GM23338 (cell line): ENCODE measurements around a stretch of chr5.

- PRO-cap: bidirectional peak, plus-strand start at chr5:173918619, minus-strand start at chr5:173918483
- RAMPAGE, long total RNA: no peak
Observed at GRCh38 chr5:173918341-173919155, 30.4 kb downstream of the CPEB4 start.

DNA sequence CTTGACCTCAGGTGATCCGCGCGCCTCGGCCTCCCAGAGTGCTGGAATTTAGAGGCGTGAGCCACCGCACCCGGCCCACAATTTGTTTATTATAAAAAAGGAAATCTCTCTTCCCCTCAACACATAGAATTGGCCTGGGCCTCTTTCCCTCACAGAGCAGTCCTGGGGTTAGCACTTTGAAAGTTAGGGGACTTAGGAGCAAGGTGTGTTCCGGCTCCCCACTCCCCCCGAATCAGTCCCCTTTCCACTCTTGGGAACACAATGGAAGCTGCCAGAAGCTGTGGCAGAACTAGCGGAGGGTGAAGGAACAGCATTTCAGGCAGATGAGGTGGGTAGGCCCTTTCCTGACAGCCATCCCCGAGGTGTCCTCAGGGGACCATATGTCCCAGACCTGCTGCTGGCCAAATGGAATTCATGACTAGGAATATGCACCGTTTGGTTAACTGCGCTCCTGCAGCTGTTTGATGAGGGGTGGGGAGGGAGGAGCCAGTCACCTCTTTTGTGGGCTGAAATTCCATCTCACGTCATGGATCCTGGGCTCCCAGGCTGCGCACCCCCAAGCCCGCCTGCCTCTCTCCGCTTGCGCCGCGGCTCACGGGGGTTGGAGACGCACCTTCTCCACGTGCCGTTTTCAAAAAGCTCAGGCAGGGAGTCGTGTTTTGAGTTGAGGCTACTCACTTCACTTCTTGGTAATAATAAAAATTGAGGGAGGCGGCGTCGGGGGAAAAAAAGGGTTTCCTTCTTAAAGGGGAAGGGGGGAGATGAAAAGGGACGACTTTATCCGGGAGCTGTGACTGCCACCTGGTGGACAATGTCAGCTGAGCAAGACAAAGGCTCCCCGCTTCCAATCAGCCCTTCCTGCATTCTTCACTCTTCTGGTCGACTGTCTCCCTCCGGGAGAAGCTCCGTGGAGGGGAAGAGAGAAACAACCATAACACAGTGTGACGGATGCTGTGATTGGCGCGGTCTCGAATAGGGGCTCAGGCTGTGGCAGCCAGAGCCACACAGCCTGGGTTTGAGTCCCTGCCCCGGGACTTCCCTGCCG lies 16.1 kb upstream of the C5orf47 start:
- PRO-cap: bidirectional peak, plus-strand start at position 517 of the sequence, minus-strand start at position 416 of the sequence
- RAMPAGE, long total RNA: no peak

GRCh38 chr5:174504446-174504899 lies 219.9 kb upstream of the MSX2 start:
- PRO-cap: no peak
- RAMPAGE, long total RNA: no peak

DNA sequence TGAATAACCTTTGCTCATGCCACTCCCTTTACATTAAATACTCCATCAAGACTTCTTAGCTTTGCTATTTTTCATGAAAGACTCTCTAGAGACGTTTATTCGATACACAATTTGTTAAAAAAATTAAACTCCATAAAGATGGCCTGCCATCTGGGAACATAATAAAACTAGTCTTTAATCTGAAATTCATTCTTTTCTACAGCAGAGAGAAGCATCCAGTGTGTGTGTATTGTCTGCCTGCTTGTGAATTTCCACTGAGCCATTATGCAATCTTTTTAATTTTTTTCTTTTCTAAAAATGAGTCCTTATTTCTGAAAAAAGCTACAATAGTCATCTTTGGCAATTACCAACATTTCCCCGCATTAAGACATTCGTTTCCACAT lies 263.0 kb downstream of the MSX2 start:
- PRO-cap: no peak
- RAMPAGE, long total RNA: no peak

GRCh38 chr5:175114712-175115362 lies 329.1 kb downstream of the DRD1 start:
- PRO-cap: no peak
- RAMPAGE, long total RNA: no peak

DNA sequence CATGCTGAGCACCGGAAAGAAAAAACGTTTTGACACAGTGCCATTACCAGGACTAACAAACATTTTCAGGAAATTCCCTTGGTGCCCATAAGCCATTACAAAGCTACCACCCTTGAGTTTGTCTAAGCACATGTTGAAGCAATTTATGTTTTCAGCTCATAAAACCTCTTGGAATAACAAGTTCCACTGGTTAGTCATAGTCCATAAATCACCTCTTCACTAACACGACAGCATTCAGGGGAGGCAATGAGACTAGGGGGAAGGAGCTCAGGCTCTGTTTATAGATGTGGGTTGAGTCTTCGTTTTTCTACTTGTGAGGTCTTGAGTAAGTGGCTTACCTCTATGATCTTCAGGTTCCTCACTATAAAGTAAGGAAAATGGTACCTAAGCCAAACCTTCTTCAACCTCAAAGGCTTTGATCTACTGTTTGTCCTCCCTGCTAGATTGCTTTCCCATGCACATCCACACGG lies 65.5 kb downstream of the DRD1 start:
- PRO-cap: no peak
- RAMPAGE, long total RNA: no peak

DNA sequence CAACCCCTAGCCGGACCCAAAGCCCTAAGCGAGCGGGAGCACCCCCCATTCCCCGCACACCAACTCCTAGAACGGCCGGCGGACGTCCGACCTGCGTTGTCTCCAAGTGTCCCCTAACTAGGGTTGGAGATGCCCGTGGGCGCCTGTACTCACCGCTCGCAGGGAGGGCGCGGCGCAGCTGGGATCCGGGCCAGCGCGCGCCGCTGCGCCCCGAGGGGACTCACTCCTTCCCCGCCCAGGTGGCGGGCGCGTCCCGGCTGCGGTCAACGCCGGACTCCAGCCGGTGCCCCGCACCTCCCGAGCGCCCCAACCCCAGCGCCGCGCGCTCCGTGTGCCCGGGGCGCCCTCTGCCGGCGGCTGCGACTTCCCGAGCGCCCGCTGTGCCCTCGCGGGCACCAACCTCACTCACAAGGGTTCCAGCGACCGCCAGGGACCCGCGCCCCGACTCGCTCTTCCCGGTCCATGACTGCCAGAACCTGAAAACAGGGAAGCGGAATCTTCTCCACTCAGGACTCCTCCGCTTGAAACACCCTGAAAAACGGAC lies 583 bp upstream of the DRD1 start:
- PRO-cap: bidirectional peak, plus-strand start at position 408 of the sequence, minus-strand start at position 331 of the sequence
- RAMPAGE, long total RNA: no peak

DNA sequence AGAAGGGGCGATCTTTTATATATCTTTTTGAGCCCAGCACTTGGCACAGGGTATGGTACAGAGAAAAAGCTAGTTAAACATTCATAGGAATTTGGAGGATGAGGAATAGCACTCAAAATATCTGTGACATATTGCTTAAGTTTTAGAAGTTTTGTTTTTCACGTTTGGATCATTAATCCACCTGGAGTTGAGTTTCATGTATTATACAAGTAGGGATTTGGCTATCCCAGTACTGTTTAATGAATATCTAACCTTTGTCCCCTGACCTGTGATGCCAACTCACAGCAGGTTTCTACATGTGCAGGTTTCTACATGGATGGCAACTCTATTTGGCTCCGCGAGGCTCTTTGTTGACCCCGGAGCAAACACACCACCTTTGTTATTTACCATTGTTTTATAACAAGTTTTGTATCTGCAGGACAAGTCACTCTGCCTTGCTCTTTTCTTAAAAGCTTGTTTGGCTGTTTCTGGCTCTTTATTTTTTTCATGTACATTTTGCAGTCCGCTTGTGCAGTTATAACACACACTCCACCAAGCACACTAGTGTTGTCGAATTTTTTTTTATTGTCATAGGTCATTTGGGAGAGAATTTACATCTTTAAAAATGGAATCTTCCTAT lies 926 bp upstream of the SFXN1 start:
- PRO-cap: no peak
- RAMPAGE, long total RNA: no peak

- PRO-cap: no peak
- RAMPAGE, long total RNA: no peak
Observed at GRCh38 chr5:175513549-175514538, 35.5 kb downstream of the SFXN1 start.

DNA sequence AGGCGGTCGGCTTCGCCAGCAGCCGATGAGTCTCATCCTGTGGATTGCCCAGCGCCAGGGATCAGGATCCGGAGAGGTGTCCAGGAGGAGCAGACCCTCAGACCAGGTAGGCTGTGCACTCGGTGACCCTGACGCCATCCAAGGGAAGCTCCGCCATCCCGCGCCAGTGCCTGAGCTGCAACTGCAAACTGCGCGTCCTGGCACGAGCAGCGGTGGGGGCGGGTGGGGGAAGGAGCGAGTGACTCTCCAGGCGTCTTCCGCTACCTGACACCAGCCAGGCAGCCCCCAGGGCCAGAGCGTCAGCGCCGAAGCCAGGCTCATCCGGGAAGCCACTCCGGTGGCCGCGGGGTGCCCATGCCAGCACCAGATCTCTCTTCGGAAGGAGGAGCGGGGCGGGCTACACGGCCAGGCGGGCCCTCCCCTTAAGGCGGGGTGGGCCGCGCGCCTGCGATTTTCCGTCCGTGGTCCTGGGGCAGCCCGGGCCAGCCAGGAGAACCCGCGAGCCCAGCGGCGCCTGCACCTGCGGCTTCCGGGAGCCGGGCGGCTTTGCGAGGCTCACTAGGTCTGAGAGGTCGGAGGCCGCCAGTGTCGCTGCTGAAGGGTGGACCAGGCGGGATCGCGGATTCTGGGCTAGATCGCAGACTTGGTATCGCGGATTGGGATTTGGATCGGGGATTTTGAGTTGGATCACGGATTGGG lies 92.7 kb upstream of the THOC3 start:
- PRO-cap: no peak
- RAMPAGE, long total RNA: no peak

DNA sequence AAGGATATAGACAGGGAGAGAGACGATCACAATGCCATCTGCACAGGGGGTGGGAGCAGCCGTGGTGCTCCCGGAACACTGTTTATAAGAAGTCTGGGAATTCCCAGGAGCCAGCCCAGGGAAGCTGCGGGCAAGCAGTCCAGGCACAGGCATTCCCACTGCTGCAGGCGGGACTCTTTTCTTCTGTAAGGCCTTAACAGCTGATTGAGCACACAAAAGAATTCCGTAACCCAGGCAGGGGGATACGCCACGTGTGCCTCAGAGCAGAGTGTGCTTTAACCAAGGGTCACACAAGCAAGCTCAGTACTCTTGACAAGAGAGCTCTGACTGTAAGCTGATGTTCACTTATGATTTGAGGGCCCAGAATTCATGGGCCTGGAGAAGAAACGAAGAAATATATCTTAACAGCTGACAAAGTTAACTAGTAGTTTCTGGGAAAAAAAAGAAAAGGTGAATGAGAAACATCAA lies 86.0 kb upstream of the SIMC1 start:
- PRO-cap: bidirectional peak, plus-strand start at position 261 of the sequence, minus-strand start at position 86 of the sequence
- RAMPAGE, long total RNA: no peak

- PRO-cap: no peak
- RAMPAGE, long total RNA: no peak
Observed at GRCh38 chr5:176153380-176154271, 84.6 kb upstream of the SIMC1 start.

- PRO-cap: no peak
- RAMPAGE, long total RNA: no peak
Observed at GRCh38 chr5:176386581-176387070, 1.8 kb downstream of the NOP16 start.

GRCh38 chr5:176535273-176536005 lies 1.8 kb downstream of the RNF44 start:
- PRO-cap: bidirectional peak, plus-strand start at chr5:176535348, minus-strand start at chr5:176535051; bidirectional peak, plus-strand start at chr5:176535837, minus-strand start at chr5:176535844
- RAMPAGE, long total RNA: no peak

- PRO-cap: no peak
- RAMPAGE, long total RNA: no peak
Observed at GRCh38 chr5:176621609-176622013, 8.7 kb downstream of the SNCB start.

DNA sequence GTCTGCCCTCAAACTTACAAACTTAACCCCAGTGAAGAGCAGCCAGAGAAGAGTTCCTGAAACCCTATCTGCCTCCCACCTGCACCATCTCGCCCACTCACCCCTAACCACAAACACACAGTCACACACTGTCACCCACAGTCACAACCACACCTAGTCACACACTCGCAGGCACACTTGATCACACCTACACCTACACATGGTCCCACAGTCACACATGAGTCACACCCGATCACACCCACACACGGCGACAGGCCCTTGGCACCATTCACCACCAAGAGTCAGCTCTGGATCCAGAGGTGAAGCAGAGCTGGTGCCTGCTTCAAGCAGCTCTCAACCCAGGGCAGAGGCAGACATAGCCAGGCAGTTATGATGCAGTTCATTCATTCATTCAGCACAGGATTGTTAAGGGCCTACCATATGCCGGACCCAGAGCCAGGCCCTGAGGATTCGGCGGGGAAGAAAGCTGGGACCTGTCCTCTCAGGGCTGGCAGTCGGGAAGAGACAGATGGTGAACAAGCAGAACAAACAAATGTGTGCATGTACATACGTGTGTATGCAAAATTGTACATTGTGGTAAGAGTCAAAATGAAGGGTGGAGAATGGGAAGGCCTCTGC lies 6.2 kb downstream of the TSPAN17 start:
- PRO-cap: no peak
- RAMPAGE, long total RNA: no peak

- PRO-cap: no peak
- RAMPAGE, long total RNA: no peak
Observed at GRCh38 chr5:176822310-176822864, 12.0 kb downstream of the UNC5A start.

- PRO-cap: bidirectional peak, plus-strand start at chr5:176846753, minus-strand start at chr5:176846611
- RAMPAGE, long total RNA: no peak
Observed at GRCh38 chr5:176846375-176846903, 36.1 kb downstream of the UNC5A start.

- PRO-cap: no peak
- RAMPAGE, long total RNA: no peak
Observed at GRCh38 chr5:176921351-176922099, 22.4 kb upstream of the HK3 start.

DNA sequence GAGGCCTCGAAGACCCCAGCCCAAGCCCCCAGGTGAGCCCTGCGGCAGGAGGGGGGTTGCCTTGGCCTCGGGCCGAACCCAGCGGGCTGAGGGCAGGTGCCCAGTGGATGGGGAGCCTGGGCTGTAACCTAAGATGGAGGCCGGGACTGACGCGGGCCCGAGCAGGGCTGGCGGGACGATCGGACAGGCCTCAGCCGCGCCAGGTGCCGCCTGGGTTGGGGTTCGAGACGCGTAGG lies 532 bp upstream of the NSD1 start:
- PRO-cap: bidirectional peak, plus-strand start at position 154 of the sequence, minus-strand start outside the sequence
- RAMPAGE, long total RNA: no peak